Mesangial cell (primary cell): ENCODE measurements around a stretch of chr18.

DNA sequence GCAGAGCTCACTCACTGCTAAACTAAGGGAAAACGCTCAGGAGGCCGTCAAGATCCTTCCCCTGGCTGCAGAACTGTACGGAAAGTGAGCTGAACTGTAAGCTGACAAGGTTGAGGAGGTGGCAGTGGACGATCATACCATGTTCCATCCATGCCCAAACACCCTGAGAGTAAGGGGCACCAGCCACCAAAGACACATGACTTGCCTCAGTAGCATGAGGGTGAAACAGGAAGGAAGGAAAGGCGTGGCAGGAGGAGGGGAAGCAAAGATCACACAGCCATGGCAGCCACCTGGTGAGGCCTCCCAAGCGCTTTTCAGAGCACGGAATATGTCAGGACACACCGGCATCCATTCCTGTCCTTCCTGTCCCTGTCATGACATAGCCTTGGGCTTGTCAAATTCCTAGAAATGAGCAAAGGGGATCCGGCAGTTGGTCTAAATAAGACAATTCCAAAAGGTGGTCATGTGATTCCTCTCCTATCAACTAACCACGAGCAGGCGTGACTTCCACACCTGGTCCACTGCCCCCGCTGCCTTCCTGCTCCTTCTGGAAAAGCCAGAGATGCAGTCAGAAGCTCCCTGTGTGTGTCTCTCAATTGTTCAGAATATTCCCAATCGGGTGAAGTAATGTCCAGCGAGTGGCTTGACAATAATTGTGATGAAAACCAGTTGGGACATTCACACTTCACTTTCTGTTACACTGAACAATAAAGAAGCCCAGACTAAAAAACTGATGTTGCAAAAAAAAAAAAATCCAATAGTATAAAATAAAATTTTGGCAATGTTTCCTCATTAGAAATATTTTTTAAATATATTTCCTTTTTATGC, 118.5 kb downstream of the MYO5B start:
- RAMPAGE, long total RNA = no peak

- RAMPAGE, long total RNA = no peak
Measured at GRCh38 chr18:50151558-50152225, 43.3 kb downstream of the MYO5B start.

GRCh38 chr18:50297721-50298395, 10.4 kb upstream of the CXXC1 start:
- RAMPAGE, long total RNA = no peak

DNA sequence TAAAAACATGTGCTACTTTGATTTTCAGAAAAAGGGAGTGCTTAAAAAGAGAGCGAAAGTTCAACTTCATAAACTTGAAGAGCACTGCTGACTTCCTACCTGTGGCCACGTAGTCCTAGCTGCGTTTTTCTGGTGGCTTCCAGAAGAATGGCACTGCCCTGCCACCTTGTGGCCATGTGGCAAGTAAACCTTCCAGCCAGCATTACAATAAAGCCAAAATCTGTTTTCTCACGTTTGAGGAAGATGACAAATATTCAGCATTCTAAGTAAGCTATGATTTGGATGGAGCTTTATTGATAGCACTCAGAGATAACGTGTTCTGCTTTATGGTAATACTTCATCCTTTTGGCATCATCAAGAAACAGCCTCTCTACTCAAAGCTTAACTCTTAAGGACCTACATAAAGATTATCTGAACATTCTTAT, 17.6 kb upstream of the SKA1 start:
- RAMPAGE, long total RNA = no peak

GRCh38 chr18:50806125-50806902, 13.5 kb downstream of the MRO start:
- RAMPAGE, long total RNA = no peak

GRCh38 chr18:50879270-50880381, 708 bp downstream of the ME2 start:
- RAMPAGE, long total RNA = no peak

GRCh38 chr18:50944257-50944600, 23.6 kb upstream of the ELAC1 start:
- RAMPAGE, long total RNA = no peak

- RAMPAGE, long total RNA = no peak
Measured at GRCh38 chr18:50984102-50984844, 16.4 kb downstream of the ELAC1 start.

- RAMPAGE, long total RNA = no peak
Measured at GRCh38 chr18:50986641-50986998, 18.8 kb downstream of the ELAC1 start.

GRCh38 chr18:51048789-51049399, 18.9 kb downstream of the SMAD4 start:
- RAMPAGE, long total RNA = no peak

DNA sequence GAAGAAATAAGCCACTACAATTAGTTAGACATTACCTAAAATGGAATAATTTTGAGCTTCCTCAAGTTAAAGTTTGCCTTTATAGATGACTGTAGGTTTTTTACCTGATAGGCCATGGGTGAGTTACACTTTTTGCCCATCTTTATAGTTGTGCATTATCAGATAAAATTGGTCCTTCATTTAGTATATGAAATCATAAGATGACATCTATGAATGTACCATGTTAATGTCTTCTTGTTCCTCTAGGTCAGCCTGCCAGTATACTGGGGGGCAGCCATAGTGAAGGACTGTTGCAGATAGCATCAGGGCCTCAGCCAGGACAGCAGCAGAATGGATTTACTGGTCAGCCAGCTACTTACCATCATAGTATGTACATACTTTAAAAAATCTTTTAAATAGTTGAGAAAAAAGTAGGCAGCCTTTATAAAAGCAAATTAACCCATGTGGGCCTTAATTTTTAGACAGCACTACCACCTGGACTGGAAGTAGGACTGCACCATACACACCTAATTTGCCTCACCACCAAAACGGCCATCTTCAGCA, 27.9 kb downstream of the SMAD4 start:
- RAMPAGE, long total RNA = no peak

DNA sequence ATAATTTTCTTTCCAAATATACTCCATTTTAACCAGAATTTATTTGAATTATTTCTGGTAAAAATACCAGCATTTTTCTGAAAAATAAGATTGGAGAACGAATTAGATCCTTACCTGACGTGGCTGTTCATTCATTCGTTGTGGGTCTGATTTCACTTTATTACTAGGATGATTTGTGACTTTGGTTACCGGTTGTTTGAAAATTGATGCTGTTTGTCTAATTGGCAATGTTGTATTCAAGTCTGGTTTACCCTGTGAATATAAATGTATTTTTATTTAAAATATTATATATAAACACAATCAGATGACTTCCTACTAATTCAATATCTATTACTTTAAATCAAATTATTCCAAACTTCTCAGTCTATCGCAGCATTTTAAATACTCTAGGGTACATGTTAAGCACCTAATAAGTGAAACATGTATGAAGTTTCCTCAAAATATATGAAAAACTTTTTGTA, 35.7 kb downstream of the MBD2 start:
- RAMPAGE, long total RNA = no peak

GRCh38 chr18:54222147-54222990, 2.1 kb downstream of the MBD2 start:
- RAMPAGE, long total RNA = no peak

- RAMPAGE, long total RNA = no peak
Measured at GRCh38 chr18:54293693-54294170, 24.4 kb downstream of the POLI start.

GRCh38 chr18:54388149-54388722, 30.5 kb downstream of the C18orf54 start:
- RAMPAGE, long total RNA = no peak

- RAMPAGE, long total RNA = no peak
Measured at GRCh38 chr18:54607303-54608119, 16.5 kb downstream of the DYNAP start.

DNA sequence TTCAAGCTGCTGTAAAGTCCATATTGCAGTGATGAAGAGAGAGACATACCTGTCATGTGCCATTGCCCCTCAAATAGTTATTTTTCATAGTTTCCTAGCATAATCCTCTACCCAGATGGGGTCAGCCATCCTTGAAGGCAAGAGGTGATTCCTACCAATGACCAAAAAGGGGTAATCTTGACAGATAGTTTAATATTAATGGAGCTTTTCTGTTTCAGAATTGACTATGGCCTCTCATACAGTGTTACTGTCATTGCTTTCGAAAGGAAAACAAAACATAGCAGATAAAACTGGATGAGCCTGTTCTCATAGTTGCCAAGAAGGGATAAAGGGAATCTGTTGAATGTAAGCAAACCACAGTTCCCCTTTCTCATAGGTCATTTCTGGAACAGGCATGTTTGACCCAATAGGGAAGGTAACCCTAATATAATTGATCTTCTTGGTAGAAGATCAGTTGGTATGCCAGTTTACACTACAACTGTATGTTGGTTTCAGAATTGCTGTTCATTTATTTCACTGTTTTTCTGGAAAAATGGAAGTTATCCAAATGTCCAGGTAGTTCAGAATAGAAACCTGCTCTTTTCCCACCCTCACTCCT, 1.6 kb downstream of the RAB27B start:
- RAMPAGE, long total RNA = no peak

DNA sequence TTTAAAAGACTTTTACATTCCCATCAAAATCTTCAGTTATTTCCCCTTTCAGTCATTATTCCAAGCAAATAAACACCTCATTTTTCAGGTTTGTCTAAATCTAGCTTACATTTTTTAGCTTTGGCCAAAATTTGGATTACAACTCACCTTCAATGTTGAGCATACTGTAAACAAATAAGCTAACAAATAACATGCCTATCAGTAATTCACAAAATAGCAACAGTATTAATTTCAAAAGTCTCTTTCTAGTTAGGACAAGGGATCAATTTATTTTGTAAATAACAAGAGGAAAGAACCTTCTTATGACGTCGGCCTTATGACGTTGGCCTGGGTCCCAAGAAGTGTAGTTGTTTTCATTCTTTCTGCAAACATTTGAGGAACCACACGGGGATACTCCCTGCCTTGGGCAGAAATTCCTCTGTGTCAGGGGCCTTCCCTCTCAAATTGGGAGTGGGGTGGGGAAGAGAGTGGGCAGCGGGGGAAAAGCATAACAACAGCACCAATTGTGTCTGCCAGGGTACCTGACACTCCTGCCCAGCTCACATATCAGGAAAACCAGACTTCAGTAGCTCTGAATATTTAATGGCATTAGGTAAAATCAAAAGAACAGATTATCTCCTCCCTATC, 1.3 kb downstream of the CCDC68 start:
- RAMPAGE, long total RNA = no peak

DNA sequence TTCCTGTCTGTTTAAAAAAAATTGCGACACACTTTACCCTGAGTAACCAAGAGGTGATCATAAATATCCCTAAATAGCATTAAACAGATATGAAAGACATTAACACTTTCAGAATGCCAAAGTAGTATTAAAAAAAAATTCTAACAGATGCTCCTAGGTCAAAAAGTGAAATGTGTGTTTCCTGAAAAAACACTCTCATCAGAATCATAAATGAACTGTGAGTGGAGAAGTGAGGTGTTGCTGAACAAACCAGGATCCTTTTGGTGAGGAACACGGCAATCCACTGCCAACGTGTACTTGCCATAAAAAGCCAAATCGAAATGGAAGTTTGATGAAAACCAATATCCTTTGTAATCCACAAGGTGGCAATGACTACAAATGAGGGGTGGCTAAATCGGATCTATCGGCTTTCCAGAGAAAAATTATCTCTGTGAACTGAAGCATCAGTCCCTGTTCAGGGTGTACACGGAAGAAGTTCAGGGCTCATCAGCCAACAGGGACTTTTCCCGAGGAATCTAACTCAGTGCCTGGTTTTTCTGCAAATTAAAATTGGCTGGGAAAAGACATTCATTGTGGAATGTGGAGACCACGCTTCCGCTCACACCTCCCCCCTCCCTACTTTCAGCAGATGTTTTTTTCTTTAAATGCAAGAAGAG, 248.8 kb downstream of the TCF4 start:
- RAMPAGE, long total RNA = no peak

GRCh38 chr18:55419991-55420820, 167.8 kb downstream of the TCF4 start:
- RAMPAGE, long total RNA = no peak